Colic lymph node (tissue), 1 donor: ENCODE measurements around the genes DAZL, PLCL2 and SATB1.

DNA sequence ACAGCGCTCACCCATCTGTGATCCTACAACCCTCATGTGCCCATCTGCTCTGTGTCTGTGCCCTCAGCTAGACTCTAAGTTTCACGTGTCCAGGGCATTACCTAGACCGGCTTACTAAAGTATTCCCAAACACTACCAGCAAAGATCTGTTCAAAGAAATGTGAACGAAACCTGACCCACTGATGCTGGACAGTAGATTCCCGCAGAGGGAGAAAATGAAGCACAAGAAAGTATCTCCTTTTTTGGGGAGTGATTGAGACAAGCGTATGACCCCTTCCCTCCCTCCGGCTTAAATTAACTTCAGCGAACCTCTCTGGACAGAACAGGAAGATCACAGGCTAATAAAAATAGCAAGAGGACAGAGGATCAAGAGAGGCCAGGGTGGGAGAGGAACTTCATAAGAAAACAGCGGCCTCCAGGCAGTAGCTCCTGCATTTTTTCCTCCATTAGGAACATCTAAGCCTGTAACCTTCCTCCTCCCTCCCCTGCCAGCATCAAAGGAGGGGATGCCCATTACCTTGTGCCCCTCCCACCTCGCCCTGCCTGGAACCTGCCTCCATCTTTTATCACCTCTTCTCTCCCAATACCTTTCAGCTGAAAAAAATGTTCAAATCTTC is 113.0 kb downstream of the RFTN1 start:
- PRO-cap: no peak

GRCh38 chr3:16441371-16441678 is 72.2 kb downstream of the RFTN1 start:
- PRO-cap: no peak

DNA sequence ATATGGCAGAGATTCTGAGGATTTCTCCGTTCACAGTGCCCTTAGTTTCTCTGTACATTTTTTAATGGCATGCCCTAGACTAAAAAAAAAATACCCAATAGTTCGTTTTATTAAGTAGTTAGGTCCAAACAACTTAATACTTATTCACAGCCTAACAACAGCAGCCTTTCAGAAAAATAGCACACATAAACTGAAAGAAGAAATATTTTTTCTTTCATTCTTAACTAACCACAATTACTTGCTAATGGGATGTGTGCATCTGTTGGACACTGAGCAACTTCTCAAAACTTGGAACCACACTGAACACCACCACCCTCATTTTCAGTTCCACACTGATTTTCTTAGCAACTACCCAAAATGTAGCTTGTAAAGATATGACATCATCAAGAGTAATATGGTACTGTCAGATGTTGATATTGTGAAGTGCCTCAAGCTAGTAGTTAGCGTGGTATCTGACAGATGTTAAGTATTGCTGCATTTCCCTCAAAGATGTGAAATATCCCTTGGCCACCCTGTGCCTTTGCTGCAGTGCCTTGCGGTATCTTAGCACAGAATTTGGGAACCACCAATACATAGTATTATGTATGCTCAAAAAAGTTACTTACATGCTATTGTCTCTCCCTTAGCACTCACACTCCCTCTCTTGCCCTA is 9.3 kb downstream of the RFTN1 start:
- PRO-cap: no peak

DNA sequence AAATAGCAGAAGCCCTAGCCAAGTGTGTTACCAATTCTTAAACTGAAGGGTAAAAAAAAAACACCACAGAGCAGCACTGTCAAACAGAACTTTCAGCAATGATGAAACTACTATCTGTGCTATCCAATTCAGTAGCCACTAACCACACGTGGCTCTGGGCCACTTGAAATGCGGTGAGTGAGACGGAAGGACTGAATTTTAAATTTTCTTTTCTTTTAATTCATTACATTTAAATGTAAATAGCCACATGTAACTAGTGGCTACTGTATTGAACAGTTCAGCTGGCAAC is 4.8 kb downstream of the RFTN1 start:
- PRO-cap: bidirectional peak, plus-strand start at position 162 of the sequence, minus-strand start at position 92 of the sequence

DNA sequence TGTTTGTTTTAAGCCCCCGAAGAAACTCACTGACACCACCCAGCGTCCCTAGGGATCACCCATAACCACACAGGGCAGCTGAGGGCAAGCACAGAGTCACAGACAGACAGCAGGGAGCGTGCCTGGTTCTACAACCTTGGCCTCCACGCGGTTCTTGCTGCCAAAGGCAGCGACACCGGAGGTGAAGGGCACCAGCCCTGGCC is 1.2 kb downstream of the RFTN1 start:
- PRO-cap: unidirectional peak, plus-strand start at position 99 of the sequence

- PRO-cap: no peak
Measured at GRCh38 chr3:16517002-16517663, 3.6 kb upstream of the RFTN1 start.

DNA sequence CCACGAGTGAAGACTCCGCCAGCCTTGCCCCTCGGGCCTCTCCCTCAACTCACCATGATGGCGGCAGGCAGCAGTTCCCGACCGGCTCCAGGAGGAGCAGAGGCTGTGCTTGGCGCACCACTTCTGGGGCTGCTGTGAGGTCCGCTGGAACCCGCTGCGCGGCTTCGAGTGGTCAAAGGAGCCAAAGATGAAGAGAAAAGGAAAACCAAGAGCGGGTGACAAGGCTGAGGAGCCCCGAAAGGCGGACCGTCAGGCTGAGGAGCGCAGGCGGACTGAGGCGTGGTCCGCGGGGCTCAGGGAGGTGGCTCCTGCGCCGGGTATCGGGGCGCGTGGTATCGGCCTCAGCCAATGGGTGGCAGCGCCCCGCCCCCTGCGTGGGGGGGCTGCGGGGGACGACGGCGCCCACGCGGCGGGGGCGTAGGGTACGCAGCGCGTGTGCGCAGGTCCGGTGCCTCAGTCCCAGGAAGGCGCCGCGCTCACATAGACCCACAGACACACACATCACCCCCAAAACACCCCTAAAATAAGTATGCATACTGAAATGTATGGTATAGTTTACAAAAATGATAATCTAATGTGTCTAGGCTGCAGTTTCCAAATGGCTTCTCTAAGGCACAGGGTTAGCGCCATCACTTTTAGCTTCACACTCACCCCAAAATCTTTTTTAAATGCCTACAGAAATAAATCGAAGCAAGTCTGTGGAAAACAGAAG is at the start of gene DAZL:
TSS of gene DAZL (minus strand) at position 274 of the 712 bp plus-strand sequence.
- PRO-cap: no peak

- PRO-cap: no peak
Measured at GRCh38 chr3:16670250-16670541, 65.0 kb upstream of the DAZL start.

- PRO-cap: unidirectional peak, plus-strand start at chr3:16883915
Measured at GRCh38 chr3:16883405-16884002, 1.3 kb upstream of the PLCL2 start.

DNA sequence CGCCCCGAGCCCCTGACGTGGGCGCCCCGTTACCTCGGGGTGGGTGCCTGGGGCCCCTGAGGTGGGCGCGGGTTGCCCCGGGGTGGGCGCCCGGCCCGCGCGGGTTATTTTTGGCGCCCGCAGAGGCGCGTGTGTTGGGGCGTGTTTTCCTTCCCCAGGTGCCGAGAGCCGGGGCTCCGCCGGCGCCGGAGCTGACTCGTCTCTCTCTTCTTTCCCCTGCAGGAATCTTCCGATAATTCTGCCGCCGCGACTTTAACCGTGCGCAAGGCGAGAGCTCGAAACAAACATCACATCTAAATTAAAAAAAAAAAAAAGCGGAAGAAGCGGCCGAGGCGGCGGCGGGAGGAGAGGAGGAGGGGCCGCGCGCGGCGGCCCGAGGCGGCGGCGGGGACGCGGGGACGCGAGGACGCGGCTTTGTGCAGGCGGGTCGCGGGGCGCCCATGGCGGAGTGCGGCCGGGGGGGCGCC is at the start of gene PLCL2:
TSS of gene PLCL2 (plus strand) at position 356 of the 467 bp plus-strand sequence.
- PRO-cap: bidirectional peak, plus-strand start at position 157 of the sequence, minus-strand start outside the sequence; bidirectional peak, plus-strand start at position 378 of the sequence, minus-strand start at position 295 of the sequence

DNA sequence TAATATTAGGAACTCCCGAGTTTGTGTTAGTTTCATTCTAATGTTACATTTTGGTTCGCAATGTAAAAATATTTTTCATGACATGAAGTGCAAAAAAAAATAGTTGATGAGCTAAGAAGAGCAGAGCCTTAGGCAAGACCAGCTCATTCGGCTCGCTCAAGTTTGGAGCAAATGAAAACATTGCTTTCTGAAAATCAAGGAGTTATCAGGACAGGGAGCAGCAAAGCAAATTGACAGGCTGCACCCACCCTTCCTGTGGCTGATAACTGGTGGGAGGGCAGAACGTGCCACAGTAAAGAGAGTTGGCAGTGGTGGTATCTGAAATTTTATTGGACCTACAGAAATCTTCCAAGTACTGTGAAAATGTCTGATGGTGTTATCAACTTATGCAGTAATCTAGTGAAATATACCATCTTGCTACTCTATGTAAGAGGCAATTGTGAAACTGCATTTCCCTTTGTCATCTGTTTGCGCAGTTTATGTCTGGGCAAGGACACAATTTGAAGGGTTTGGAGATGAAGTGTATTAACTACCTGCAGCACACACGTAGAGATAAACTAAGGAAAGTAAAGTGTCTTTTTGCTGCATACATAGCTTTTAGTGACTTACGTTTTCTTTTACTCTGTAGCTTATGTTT is 1.5 kb downstream of the PLCL2 start:
- PRO-cap: bidirectional peak, plus-strand start at position 258 of the sequence, minus-strand start at position 268 of the sequence

- PRO-cap: no peak
Measured at GRCh38 chr3:16900738-16901501, 16.2 kb downstream of the PLCL2 start.

DNA sequence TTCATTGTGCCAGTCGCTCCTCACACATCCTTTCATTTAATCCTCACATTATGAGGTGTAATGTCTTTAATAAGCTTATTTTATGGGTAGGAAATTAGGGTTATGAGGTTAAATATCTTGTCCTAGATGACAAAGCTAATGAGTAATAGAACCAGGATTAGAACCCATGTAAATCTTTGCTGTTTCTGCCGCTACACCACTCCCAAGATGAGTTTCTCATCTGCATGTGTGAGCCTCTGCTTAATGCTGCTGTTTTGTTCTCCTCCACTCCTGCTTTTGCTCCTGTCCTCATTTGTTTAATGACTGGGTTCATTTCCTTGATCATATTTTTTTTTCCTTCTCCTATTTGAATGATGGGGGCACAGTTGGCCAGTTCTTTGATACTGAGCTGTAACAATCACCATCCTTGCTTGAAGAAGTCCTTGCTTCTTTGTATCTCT is 155.9 kb downstream of the PLCL2 start:
- PRO-cap: no peak

DNA sequence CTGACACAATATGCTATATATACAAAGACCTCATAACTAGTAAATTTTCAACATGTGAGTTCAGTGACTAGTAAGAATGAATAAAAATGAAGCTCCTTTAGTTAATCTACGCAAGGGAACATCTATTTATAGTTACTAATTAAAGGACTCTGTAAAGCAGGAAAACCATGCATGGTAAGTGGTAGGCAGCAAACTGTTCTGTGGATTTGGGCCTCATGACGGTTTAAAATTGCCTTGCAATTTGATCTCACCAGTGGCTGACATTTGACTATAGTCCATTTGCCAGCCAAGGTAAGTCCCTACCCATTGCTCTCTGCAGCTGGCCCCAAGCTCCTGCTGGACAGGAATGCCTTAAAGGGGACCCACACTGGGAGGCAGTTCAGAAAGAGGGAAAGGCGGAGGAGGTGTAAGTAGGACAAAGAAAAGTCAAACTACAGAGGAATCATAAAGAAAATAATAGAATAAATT is 203.2 kb downstream of the PLCL2 start:
- PRO-cap: no peak

GRCh38 chr3:17157313-17158267 is 272.8 kb downstream of the PLCL2 start:
- PRO-cap: no peak

- PRO-cap: no peak
Measured at GRCh38 chr3:17218875-17219448, 334.2 kb downstream of the PLCL2 start.

DNA sequence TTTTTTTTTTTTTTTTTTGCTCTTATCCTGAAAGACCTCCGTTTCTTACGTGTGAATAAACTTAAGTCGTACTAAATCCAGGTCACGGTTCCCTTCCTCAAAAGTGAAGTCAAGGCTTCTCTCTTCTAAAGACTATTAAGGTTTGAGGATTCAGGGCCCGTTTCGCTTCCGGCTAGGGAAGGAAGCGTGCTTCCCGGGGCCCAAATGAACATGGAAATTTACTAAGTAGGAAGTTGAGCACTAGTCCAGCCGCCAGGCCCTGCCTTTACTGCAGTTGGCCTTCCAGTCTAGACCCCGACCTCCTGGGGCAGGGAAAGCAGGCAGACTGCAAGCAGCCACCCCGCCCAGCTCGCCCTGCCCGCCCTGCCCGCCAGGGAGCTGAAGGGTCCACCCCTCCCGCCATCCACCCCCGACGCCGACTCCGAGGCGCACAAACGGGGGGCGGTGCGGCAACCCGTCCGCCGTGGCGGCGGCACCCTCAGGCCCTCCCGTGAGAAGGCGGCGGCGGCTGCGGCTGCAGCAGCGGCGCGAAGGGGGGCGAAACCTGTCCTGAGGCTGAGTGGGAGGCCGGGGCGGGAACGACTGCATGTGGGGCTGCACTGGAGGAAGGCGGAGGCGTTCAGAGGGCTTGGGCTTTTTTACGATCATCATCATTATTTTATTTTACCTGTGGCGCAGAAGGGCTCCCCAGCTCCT is 469 bp downstream of the TBC1D5 start:
- PRO-cap: bidirectional peak, plus-strand start at position 666 of the sequence, minus-strand start at position 611 of the sequence

- PRO-cap: no peak
Measured at GRCh38 chr3:18331019-18331463, 94.1 kb downstream of the SATB1 start.

DNA sequence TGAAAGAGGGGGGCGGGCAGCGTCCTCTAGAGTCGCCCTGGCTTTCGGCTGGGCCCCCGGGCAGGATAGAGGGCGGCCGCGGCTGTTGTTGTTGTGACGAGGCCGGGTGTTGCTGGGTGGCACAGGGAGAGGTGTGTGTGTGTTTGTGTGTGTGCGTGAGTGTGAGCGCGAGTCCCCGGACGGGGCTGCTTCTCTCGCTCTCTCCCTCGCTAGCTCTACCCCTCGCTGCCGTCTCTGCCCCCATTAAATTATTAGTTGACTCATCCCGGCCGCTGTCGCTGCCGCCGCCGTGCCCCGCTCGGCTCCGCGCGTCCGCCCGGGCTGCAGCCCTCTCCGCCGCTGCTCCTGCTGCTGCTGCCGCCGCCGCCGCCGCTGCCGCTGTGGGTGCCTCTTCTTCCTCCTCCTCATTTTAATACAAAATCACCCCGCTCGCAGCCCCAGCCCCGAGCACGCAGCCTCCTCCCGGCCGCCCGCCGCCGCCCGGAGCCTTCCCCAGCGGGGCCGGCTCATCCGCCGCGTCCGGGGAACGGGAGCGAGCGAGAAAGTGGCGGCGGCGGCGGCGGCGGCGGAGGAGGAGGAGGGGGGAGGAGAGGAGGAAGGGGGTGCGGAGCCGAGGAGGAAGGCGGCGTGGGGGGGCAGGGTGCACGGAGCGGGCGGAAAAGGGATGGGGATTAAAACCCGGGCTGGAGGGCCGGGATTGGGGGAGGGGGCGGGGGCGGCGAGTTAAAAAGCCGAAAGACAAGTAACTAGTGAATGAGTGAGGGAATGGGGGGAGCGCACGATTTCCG is at the start of gene SATB1:
TSS of gene SATB1 (minus strand) at position 546 of the 788 bp plus-strand sequence.
- PRO-cap: bidirectional peak, plus-strand start at position 158 of the sequence, minus-strand start at position 95 of the sequence; bidirectional peak, plus-strand start at position 251 of the sequence, minus-strand start at position 217 of the sequence; bidirectional peak, plus-strand start at position 749 of the sequence, minus-strand start at position 521 of the sequence

DNA sequence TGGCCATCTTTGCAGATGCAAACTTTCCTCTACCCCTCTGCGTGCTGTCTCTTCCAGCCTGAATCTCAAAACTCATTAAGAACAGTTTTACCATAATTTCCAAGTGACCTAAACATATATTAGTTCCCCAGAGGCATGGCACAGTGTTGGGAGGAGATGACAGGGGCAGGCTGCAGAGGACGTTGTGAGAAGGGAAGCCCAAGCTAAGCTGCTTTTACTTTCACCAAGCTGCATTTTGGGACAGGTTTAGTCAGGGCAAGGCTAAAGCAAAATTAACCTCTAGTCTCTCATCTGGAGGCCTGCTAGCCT is 318.6 kb upstream of the SATB1 start:
- PRO-cap: bidirectional peak, plus-strand start at position 176 of the sequence, minus-strand start at position 186 of the sequence